Mammary epithelial cell (primary cell): ENCODE measurements around a stretch of chr2.

DNA sequence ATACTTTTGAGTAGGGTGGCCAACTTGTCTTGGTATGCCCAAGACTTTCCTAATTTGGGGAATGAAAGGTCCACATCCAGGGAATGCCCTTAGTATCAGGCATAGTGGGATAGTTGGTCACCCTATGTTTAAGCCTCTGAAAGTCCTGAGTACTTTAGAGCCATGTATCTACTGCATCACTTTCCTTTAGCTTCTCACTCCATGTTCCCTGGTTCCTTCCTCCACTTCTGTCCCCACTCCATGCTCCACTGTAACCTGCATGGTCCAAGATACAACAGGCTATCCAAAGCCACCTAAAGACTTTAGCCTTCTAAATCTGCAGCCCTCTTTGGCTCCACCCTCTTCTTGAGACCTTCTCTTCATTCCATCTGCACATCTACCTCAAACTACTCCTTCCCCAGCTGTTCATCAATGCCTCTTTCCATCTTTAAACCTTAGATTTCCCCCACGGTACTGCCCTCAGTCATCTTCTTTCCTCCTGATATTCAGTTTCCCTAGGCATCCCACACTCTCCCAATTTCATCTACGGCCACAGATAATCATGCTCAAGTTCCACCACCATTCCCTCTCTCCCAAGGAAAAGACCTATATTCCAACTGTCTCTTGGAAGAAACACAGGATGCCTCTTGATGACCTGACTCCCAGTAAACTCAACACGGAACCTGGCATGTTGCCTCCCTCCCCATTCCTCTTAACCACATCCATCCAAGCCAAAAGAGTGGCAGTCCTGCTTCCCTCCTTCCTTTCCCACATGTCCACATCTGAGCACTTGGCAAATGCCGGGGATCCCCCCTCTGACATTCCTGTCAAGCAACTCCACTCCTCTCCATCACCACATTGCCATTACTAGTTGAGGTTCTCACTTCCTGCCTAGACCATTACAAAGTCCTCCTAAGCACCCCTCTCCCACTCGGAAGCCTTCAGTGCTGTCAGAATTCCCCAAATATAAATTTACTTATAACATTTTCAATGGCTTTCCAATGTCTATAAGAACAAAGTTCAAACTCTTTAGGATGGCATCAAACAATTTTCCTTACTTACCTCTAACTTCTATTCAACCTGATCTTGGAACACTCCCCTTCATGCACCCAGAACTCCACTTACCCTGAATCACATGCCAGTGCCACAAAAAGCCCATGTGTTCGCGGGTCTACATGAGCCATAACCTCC lies 49.6 kb downstream of the PID1 start:
- CAGE, long polyA plus RNA = no peak
- RRBS = no CpG with 5 or more reads among the region's 7 CpGs

- CAGE, long polyA plus RNA = no peak
- RRBS = no CpG with 5 or more reads among the region's 1 CpG
These were observed 29.2 kb upstream of the PID1 start for GRCh38 chr2:229300358-229300712.

DNA sequence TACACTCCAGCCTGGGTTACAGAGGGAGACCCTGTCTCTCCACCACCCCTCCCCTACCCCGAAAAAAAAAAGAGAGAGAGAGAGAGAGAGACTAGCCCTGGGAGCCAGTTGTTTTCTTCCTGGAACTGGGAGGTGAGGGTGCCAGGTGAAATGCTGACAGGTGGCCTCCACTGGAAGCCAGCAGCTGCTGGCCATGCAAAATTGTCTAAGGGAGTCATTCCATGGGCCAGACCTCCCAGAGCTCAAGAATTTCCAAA lies 68.4 kb upstream of the PID1 start:
- CAGE, long polyA plus RNA = no peak
- RRBS = no CpG with 5 or more reads among the region's 1 CpG

DNA sequence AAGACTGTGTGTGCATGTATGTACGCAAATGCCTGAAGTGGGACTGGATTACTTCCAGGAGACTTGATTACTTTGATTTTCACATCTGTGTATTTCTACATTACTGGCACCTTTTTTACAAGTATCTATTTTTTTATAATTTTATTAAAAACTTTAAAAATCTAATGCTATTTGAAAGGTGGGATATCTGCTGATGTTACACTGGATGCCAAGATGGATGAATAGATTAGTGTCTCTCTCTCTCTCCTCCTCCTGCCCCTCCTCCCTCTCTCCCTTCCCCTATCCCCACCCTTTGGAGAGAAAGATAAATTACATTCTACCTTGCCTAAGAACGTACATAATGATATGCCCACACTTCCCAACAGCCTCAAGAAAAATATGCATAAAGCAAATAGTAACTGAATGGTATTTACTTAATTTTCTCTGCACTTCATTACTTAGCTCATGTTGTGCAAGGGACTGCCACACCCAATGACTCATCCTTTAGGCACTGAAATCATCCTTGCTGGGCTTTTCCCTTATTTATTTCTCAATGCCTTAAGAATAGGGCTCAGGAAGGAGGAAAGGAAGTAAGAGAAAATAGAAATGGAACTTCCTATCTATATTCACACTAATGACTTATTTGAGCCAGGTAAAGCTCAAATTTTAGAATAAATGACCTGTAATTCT lies 137.2 kb upstream of the PID1 start:
- CAGE, long polyA plus RNA = no peak
- RRBS = no CpG with 5 or more reads among the region's 2 CpGs

DNA sequence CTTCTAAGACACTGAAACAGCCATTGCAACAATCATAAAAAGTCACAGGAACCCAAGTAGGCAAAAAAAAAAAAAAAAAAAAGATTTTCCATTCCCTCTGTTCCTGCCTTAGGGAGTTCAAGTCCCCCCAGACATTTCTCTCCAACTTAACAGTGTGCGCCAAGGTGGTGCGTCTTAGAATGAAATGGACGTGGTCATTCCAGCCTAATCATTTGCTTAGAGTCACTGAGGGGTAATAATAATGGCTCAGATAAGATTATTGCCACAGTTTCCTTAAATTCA lies 171.7 kb downstream of the DNER start:
- CAGE, long polyA plus RNA = no peak
- RRBS = no CpG with 5 or more reads among the region's 3 CpGs

DNA sequence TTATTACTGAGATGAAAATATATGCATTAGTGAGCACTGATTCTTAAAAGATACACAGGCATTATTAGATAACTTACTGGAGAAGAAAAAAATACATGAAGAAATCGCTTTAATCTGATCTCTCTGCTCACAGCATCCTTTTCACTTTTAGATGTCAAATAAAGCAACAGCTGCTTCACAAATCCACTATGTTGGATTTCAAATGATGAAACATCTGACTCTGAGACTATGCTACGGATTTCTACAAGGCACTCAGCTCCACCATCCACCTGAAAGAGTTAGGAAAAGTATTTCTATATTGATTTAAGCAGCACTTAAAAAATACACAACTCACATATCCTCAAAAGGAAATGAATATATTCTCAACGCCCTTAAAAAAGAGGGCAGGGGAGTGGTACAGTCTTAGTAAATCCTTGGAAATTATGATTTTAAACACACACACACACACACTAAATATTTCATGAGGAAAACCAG lies 82.2 kb upstream of the DNER start:
- CAGE, long polyA plus RNA = no peak
- RRBS = no CpG with 5 or more reads among the region's 3 CpGs

DNA sequence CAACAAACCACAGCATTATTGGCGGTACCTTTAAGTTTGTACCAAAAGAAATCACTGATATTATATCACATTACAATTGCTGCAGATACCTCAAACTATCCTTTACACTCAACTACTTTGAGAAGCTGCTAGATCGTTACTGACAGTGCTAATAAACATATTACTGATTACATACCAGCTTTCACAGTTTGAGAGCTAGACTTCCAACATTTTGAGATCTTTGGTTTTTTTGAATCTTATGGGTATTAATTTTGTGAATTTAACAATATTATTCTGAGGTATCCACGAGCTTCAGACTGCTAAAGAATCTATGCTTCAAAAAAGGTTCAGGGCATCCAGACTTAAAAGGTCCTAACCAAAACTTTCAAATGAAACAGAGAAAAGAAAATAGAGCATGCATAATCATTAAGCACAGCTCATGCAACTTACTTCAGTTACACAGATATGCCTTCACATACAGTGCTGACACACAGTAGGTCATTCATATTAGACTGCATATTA lies 19.3 kb downstream of the TRIP12 start:
- CAGE, long polyA plus RNA = no peak
- RRBS = no CpG with 5 or more reads among the region's 3 CpGs

DNA sequence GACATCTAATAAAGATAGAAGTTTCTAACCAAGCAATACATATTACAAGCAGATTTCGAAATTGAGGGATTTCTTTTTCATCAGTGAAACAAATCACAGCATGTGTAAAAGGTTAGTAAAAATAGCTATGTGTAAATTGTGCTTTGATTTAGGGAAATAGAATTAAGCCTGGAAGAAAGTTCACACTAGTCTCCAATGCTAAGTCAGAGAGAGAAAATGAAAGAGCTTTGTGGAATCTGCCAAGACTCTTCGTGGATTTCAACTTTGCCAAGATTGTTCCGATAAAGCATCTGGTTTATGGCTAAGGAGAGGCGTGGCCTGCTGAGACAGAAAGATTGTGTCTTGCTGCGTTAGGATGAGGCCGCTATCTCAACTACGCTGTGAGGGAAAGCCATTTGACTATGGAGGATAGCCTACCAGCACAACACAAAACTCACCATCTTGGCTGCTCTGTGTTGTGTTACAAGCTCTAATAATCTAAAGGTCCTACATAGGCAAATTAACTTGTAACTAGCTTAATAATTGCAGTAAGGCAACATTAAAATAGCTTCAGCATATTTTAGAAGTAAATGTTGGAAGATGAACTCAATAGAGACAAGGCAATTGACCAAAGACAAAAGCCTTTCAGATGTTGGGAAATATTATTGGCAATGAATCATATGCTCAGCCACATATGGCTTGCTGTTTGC lies 60.3 kb upstream of the SLC16A14 start:
- CAGE, long polyA plus RNA = no peak
- RRBS = no CpG with 5 or more reads among the region's 7 CpGs

DNA sequence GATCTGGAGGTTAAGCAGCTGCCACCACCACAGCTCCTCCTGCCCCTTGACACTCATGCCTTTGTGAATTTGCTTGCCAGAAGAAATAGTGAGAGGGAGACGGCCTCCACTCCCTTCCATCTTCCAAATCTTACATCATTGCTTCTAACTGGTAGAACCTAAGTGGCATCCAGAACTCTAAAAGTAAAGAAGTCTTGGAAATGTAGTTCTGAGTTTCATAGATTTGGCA lies 74.0 kb upstream of the SLC16A14 start:
- CAGE, long polyA plus RNA = no peak
- RRBS = no CpG with 5 or more reads among the region's 1 CpG

DNA sequence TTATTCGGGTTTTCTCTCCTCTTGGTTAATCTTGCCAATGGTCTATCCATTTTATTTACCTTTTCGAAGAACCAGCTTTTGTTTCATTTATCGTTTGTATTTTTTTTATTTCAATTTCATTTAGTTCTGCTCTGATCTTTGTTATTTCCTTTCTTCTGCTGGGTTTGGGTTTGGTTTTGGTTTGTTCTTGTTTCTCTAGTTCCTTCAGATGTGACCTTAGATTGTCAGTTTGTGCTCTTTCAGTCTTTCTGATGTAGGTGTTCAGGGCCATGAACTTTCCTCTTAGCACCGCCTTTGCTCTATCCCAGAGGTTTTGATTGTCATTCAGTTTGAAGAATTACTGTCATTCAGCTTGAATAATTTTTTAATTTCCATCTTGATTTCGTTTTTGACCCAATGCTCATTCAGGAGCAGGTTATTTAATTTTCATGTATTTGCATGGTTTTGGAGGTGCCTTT lies 36.8 kb downstream of the SP140 start:
- CAGE, long polyA plus RNA = no peak
- RRBS = no CpG with 5 or more reads among the region's 5 CpGs

GRCh38 chr2:230462159-230462581 lies 46.2 kb downstream of the SP100 start:
- CAGE, long polyA plus RNA = no peak
- RRBS = no CpG with 5 or more reads among the region's 2 CpGs

- CAGE, long polyA plus RNA = no peak
- RRBS = no CpG with 5 or more reads among the region's 4 CpGs
These were observed 105.7 kb downstream of the SP100 start for GRCh38 chr2:230521553-230522223.

DNA sequence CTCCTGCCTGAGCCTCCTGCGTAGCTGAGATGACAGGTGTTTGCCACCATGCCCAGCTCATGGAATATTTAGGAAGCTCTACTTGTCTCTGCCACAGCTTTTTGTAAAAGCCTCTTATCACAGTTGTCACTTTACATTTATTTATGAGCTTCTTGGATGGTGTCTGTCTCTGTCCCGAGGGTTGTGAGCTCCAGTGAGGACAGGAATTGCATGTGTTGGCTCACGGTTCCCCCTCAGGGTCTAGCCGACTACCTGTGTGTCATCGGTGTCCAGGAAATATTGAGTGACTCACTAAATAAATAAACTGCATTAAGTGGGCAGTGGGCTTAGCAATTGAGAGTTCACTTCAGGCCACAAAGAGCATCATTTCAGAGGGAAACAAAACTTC lies 27.9 kb upstream of the CAB39 start:
- CAGE, long polyA plus RNA = no peak
- RRBS = no CpG with 5 or more reads among the region's 5 CpGs

- CAGE, long polyA plus RNA = no peak
- RRBS = no CpG with 5 or more reads among the region's 11 CpGs
These were observed 14.7 kb downstream of the ITM2C start for GRCh38 chr2:230879290-230879911.

- CAGE, long polyA plus RNA = no peak
- RRBS = no CpG with 5 or more reads among the region's 20 CpGs
These were observed 16.6 kb downstream of the GPR55 start for GRCh38 chr2:230907992-230909248.

GRCh38 chr2:230969215-230969706 lies 26.7 kb upstream of the SPATA3 start:
- CAGE, long polyA plus RNA = no peak
- RRBS = no CpG with 5 or more reads among the region's 10 CpGs

DNA sequence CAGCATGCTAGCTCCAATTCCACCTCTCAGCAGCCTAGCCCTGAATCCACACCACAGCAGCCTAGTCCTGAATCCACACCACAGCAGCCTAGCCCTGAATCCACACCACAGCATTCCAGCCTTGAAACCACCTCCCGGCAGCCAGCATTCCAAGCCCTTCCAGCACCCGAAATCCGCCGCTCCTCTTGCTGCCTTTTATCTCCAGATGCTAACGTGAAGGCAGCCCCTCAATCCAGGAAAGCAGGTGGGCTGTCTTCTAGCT lies 301 bp downstream of the SPATA3 start:
- CAGE, long polyA plus RNA = no peak
- RRBS = no CpG with 5 or more reads among the region's 5 CpGs

GRCh38 chr2:231036007-231036553 lies 1.2 kb upstream of the C2orf72 start:
- CAGE, long polyA plus RNA = no peak
- RRBS = no CpG with 5 or more reads among the region's 5 CpGs

- CAGE, long polyA plus RNA = no peak
- RRBS = no CpG with 5 or more reads among the region's 8 CpGs
These were observed 34.7 kb upstream of the HTR2B start for GRCh38 chr2:231159318-231160147.

DNA sequence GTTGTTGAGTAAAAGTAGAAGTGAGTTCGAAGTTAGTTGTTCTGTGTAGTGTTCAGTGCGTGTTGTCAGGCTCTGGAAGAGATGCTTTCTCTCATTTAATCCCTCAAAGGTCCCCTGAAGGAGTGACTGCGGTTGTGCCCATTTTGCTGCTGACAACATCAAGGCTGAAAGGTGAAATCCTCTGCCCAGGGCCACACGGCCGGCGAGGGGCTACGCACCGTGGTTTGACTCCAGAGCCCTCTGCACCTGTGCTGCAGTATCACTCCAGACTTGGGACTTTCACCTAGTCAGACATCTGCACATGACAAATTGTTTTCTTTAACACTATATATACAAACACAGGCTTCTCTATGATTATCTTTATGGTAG lies 90.1 kb downstream of the ARMC9 start:
- CAGE, long polyA plus RNA = no peak
- RRBS = no CpG with 5 or more reads among the region's 8 CpGs